ENCODE results near the gene NDUFS4.

GRCh38 chr5:43536737-43537120, 20.1 kb downstream of the PAIP1 start:
- PRO-cap, result no peak

DNA sequence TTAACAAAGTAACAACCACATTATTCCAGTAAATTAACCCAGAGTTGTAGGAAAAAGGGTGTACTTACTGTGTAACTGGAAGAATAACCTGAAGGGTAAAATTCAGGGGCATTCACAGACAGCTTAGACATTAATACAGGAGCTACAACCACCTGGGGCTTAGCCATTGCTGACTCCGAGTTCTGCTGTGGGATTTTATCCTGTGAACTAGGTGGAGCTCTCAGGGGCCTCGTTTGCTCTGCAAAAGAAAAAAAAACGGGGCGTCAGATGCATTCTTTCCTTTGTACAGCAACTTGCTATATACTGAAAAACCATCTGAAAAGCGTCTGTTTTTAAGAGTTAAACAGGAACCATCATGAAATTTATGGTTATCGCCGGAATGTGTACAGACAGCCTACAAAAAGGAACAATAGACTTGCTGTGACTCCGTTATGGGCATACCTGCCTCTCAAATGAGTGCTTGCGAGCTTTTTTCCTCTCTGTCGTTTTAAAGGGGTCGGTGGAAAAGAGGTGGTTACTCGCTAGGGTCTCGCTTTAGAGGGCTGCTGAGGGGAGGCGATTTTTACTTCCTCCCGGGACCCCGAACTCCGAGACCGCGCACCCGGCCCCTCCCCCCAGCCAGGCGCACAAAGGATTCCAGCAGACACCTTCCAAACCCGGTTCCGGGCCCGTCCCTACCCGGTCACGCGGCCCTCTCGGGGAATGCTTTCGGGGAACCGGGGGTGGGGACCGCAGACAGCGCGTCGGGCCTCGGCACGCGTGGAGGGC, 931 bp downstream of the PAIP1 start:
- PRO-cap, result bidirectional peak, plus-strand start at position 734 of the sequence, minus-strand start at position 676 of the sequence

DNA sequence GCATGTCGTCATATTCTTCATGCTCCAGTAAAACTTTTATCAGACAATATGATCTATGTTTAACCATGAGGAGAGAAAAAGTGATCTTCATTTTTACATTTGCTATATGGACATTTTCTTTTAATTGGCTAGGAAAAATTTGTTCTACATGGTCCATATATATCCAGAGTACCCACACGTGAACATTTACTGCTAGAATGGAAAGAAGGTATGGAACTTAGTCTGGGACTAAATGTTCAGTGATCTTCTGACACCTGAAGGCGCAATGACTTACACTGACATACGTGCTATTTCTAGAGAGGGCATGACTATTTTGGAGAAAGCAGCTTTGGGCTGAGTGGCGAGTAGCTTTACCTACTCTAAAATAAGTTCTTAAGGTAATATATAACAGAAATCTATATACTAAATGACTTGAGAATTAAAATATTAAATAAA, 10.3 kb downstream of the NNT start:
- PRO-cap, result no peak

DNA sequence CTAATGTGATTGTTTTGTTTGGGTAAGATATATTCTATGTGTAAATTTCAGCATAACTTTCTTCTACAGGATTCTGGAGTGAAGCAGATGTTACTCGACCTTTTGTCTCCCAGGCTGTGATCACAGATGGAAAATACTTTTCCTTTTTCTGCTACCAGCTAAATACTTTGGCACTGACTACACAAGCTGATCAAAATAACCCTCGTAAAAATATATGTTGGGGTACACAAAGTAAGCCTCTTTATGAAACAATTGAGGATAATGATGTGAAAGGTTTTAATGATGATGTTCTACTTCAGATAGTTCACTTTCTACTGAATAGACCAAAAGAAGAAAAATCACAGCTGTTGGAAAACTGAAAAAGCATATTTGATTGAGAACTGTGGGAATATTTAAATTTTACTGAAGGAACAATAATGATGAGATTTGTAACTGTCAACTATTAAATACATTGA, 6.1 kb downstream of the MRPS30 start:
- PRO-cap, result no peak

DNA sequence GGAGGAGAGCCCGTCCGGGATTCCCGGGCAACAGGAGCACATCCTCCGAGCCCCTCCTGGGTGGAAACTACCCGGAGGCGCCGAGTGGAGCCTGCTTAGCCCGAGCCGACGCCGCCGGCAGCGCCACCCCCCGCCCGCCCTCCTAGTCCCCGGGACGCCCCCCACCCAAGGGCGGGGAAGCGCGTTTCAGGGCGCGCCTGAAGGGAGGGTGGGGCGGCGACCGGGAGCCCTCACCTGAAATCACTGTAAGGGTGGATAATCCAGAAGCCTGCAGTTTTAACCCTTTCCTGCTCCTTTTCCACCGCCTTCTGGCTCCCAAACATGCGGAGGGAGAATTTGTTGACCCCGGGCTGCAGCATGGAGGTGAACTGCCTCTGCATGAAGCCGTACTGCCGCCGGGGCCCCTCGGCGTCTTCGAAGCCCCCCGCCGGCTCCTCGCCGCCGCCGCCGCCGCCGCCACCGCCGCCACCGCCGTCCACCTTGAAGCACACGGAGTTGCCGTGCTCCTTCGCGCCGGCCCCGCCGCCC, 681 bp downstream of the HCN1 start:
- PRO-cap, result unidirectional peak, minus-strand start at position 458 of the sequence

- PRO-cap, result bidirectional peak, plus-strand start at chr5:50440870, minus-strand start at chr5:50440732
Observed at GRCh38 chr5:50440599-50440970, 503 bp downstream of the EMB start.

DNA sequence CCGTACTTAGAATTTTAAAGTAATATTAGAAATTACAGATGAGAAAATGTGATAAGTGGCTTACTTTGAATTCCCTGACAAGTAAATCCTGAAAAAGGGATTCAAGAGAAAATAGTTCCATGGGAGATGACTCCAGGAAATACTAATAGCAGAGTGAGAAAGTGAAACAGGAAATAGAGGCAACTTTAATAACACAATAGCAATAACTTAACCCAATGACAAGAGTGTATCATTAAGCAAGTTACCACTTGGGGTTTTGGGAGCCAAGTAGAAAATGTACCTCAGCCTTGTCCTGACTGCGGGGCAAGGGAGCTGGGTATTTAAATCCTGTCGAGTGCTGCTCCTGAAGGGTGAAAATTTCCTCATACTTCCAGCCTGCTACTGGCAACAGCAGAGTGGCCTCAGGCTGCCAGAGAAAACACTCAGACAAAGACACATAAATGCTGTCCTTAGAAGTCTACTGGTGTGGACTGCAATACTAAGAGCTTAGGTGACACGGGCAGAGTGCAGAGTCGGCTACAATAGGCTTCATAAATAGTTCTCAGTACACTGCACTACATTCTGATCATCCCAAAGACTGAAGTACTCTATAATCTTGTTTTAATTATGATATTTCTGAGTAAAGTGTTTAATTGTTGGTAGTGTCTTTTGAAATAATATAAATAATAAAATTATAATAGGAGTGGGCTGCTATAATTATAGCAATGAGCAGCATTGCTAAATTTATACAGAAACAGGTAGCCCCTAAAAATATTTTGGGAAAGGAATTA, 112.5 kb upstream of the EMB start:
- PRO-cap, result no peak

DNA sequence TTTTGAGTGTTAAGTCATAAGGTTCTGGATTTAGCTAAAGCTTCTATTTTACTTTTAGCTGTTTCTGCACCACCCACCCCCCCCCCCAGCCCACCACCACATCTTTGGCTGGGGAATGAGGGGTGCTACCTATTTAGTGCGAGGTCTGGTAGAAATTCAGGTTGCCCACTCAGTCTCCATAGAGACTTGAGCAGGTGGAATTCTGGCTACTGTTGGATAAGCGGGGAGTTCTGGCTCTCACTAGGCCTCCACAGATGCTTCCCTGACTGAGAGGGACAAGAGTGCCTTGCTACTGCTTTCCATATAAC, 194.2 kb downstream of the PARP8 start:
- PRO-cap, result no peak

GRCh38 chr5:50969967-50970459, 303.6 kb downstream of the PARP8 start:
- PRO-cap, result no peak

DNA sequence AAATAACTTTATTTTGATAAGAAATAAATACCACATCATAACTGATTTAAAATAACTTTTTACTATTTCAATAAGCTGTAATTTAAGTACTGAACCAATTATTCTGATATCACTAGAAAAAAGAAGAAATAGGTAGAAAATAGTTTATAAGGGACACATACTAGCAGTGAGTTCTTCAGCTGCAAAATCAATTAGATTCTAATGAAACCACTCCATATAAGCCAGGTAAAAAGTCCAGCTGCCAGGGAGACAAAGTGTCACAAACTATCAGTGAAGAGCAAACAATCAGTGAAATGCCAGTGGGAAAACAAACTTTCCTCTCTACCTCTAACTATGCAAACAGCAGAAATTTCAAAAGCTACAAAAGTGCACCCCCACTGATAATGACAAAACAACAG, 637.3 kb upstream of the ITGA1 start:
- PRO-cap, result no peak

GRCh38 chr5:52742855-52743408, 44.8 kb upstream of the ITGA1 start:
- PRO-cap, result no peak

- PRO-cap, result no peak
Observed at GRCh38 chr5:52777180-52777505, 10.6 kb upstream of the ITGA1 start.

- PRO-cap, result no peak
Observed at GRCh38 chr5:52859412-52859922, 71.8 kb downstream of the ITGA1 start.

GRCh38 chr5:52909947-52910577, 79.1 kb upstream of the ITGA2 start:
- PRO-cap, result no peak

DNA sequence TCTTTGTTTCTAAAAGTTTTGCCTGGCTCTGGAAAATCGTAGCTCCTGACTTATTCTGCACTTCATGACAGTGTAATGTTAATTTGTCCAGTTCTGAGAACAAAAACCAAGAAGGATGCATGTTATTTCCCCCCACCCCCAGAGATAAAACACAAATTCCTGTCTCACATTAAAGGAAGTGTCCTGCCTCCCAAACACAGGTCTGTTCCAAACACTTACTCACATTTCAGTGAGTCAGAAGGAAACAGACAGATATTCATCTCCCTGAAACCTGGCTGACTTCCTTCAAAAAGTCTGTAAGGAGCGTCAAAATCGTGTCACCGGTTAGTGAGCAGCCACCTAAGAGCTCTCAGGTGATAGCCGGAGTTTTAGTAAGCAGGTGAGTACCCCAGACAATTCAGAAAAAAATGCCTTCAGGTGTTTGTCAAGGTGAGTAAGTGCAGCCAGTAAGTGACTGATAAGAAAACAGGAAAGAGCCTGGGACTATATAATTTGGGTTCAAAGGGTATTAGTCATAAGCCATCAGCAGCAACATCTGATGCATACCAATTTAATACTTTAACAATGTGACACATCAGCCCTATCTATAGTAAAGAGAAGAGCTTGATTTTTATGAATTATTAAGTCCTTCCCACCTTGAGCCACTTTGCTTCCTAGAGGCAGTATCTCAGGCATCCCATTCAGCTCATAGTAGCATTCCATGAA, 1.4 kb upstream of the ITGA2 start:
- PRO-cap, result bidirectional peak, plus-strand start at position 229 of the sequence, minus-strand start at position 228 of the sequence

- PRO-cap, result no peak
Observed at GRCh38 chr5:53031590-53032266, 42.6 kb downstream of the ITGA2 start.

DNA sequence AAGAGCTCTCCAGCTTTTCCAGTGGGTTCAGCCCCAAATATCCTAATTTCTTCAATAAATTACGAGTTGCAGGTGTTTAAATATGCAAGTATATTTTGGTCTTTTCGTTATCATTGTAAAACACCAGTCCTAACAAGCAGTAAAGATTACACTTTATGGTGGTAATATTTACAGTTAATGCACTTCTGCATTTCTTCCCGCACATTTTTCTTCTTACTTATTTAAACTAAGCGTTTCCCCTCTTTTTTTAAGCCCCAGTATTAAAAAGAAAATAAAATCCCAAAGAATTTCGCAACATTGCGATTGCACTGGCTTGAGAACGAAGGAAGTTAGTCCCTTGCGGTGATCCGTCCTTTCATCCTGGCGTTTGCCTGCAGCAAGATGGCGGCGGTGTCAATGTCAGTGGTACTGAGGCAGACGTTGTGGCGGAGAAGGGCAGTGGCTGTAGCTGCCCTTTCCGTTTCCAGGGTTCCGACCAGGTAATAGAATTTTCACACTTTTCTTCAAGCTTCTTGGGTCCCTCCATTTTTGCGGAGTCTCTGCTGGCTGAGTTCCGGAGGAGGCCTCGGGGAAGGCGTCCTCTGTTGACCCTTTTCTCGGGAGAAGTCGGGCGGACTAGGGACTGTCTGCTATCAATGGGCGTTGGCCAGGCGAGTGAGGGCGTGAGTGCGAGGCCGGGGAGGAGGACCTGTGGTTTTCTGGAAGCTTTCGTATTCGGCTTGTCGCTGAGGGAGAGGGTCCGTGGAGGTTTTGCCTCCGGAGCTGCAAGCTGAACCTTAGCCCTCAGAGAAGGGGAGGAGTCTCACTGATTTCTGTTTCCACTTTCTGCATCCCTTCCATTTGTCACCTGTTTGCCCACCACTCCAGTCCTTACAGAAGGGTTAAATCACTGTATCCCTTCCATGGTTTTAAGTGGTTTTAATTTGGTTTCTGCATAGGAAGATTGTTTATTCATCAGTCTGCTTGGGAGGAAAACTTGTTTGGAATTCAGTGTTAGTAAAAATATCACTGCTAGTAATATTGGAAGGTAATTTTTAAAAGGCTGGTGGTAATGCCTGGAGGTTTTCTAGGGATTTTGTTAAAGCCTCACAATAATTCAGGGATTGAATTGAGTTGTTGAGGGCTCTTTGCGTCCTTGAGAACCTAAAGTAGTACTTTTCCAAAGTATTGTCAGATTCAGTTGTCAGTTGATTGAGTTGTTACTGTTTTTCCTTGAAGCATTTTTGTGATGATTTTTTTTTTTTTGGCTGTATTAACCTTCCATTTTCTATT, at the start of gene NDUFS4:
Gene NDUFS4 (plus strand): TSS at position 358 of the 1,272 bp plus-strand sequence.
- PRO-cap, result unidirectional peak, plus-strand start at position 358 of the sequence; bidirectional peak, plus-strand start at position 717 of the sequence, minus-strand start at position 598 of the sequence

GRCh38 chr5:53885869-53886399, 325.5 kb downstream of the NDUFS4 start:
- PRO-cap, result no peak

DNA sequence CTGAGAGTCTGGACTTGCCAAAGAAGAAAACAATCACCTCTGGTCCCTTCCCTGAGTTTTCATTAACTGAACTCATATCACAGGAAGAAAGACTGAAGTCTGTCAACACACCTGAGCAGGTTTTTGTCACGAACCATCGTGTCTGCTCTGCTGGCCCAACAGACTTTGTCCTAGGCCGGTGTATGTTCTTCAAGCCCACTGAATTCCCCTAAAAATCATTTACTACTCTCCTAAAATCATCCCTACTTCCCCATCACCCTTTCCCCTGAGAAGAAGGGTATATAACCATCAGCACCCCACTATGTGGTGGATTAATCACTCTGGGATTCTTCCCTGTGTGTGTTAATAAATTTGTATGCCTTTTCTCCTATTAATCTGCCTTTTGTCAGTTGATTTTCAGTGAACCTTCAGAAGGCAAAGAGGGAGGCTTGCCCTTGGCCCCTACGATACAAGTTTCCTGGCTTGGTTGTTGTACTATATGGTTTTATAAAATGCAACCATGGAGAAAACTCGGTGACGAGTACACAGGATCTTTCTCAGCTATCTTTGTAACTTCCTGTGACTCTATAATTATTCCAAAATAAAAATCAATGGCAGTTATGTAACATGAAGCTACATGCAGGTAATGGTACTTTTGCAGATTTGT, 286.5 kb downstream of the ARL15 start:
- PRO-cap, result no peak

GRCh38 chr5:54045506-54045910, 264.9 kb downstream of the ARL15 start:
- PRO-cap, result no peak